AG08470 (cell line): Measurements from ENCODE around the genes GK, TMEM47 and H2AP.

- RRBS: no CpG with 5 or more reads among the region's 36 CpGs
Observed at GRCh38 chrX:25017565-25018144, 1.9 kb upstream of the ARX start.

- RRBS: no CpG with 5 or more reads among the region's 1 CpG
Observed at GRCh38 chrX:29426128-29426480, 789.3 kb upstream of the MAGEB2 start.

GRCh38 chrX:30561129-30561576 is 16.4 kb downstream of the TASL start:
- RRBS: no CpG with 5 or more reads among the region's 2 CpGs

DNA sequence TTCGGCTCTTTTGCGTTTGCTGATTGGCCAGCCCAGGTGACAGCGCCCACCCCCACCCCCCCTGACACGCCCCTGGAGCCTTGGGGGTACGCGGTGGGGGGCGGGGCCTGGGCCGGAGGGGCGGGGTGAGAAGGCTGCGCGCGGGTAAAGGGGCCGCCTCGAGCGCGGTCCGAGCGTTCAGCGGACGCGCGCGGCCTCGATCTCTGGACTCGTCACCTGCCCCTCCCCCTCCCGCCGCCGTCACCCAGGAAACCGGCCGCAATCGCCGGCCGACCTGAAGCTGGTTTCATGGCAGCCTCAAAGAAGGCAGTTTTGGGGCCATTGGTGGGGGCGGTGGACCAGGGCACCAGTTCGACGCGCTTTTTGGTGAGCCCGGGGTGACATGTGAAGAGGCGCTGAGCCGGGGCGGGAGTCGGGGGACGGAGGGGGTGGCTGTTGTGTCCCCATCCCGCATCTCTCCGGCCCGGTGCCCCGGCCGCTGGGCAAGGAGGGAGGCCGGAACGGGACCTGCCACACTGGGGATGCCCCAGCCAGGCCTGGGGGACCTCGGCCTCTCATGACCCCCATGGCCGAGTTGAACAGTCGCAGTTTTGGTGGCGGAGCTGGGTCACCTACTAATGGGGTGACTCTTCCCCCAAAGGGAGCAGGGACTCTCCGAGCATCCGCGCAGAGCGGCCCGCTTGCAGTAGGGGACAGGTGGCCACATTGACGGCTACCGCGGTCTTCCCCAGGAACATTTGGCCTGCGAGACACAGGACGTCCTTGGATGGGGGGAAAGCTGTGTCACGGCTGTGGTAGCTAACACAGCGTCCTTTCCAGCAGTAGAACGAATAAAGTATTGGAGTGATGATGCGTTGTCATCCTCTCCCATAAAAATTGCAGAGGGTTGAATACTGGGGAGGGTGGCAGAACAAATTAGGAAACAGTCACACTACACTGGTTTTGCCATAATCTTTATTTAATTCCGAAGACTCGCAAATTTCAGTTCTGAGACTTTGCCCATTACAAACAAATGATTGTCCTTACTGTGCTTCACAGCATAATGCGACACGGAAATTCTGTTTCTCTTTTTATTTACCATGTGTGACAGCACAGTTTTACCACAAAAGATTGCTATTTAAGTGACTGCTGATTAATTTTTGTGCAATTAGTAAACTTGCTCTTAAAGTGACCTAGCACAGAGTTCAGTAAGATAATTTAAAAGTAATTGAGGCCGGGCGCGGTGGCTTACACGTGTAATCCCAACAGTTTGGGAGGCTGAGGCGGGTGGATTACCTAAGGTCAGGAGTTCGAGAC is at the start of gene GK:
GK (plus strand) TSS at position 174 of the 1,296 bp plus-strand sequence.
- RRBS: 32% methylated on average over 12 of the region's 78 CpGs

DNA sequence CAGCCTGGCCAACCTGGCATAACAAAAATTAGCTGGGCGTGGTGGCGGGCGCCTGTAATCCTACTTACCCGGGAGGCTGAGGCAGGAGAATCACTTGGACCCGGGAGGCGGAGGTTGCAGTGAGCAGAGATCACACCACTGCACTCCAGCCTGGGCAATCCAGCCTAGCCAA is 1.2 kb downstream of the GK start:
- RRBS: no CpG with 5 or more reads among the region's 6 CpGs

GRCh38 chrX:30889791-30890055 is 669 bp upstream of the TAB3 start:
- RRBS: no CpG with 5 or more reads among the region's 3 CpGs

DNA sequence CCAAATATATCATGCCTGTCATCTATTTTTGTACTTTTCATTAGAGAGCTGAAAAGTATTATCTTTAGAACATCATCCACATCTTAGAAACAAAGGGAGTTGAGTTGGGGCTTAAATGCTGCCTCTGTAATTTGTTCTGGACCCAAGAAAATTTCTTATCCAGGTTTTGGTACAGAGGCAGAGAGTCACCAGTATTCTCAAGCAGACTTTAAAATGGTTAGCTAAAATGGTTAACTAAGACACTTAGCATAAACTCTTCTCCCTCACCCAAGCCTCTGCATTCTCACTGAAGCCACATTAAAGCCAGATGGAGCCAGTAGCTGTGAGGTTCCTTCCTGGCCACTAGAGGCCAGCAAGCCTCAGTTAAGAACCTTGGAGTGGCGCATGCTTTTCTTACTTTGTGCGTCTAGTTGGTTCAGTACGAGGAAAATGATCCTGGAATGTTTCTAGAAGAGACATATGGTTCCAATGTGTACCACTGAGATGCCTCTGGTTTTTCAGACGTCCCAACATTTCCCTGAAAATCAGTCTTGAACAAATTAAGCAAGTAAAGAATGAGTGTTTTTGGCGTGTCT is 82.6 kb upstream of the TAB3 start:
- RRBS: no CpG with 5 or more reads among the region's 5 CpGs

- RRBS: no CpG with 5 or more reads among the region's 11 CpGs
Observed at GRCh38 chrX:31071669-31071890, 261 bp downstream of the FTHL17 start.

GRCh38 chrX:31932283-31932734 is 860.5 kb upstream of the FTHL17 start:
- RRBS: no CpG with 5 or more reads among the region's 12 CpGs

DNA sequence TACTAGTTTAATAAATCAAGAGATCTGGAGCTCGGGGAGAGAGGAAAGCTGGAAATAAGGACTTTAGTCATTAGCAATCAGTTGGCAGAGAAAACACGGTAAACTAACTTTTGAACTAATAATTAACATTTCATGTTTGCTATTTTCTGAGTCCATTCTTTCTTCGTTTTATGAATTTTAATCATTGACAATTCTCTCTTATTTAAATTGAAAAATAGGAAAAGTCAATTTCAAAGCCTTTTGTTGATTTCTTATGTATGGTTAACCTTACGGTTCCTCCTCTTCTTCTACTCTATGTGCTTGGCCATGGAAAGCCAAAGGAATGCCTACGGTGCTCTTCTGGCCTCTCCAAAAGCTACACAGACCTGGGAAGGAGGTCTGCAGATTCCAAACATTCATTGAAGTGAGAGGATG is 862.9 kb upstream of the FTHL17 start:
- RRBS: no CpG with 5 or more reads among the region's 5 CpGs

- RRBS: no CpG with 5 or more reads among the region's 3 CpGs
Observed at GRCh38 chrX:32365006-32365450, 846.3 kb downstream of the DMD start.

DNA sequence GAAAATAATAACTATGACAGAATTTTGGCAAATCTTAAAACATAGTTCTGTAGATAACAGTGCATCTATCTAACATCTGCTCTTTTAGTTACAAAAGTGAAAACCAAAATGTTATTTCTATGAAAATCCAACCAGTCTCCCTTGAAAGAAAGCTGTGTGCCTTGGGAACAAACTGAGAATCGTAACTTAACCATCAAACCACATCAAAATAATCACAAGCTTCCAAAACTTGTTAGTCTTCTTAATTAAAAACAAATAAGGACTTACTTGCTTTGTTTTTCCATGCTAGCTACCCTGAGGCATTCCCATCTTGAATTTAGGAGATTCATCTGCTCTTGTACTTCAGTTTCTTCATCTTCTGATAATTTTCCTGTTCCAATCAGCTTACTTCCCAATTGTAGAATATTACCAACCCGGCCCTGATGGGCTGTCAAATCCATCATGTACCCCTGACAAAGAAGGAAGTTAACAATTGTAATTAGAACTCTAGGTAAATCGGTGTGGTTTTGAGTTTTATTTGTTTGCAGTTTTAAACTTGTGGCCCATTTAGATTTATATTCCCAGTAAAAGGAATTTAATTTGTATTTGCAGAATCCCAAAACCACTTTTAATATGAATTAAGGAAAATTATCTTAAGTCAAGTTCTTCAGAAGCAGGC is 567.4 kb downstream of the DMD start:
- RRBS: no CpG with 5 or more reads among the region's 3 CpGs

DNA sequence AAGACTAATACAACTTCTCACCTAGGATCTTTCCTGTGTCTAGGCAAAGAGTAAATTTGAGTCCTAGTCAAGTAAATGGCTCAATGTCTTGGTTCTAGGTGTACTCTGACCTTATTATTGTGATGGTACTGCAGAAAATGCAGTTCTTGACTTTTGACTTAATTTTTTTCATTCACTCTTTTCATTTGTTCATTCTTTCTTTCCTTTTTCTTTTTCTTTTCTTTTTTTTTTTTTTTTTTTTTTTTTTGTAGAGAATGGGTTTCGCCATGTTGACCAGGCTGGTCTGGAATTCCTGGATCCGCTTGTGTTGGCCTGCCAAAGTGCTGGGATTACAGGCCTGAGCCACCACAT is 260.9 kb downstream of the TMEM47 start:
- RRBS: no CpG with 5 or more reads among the region's 2 CpGs

DNA sequence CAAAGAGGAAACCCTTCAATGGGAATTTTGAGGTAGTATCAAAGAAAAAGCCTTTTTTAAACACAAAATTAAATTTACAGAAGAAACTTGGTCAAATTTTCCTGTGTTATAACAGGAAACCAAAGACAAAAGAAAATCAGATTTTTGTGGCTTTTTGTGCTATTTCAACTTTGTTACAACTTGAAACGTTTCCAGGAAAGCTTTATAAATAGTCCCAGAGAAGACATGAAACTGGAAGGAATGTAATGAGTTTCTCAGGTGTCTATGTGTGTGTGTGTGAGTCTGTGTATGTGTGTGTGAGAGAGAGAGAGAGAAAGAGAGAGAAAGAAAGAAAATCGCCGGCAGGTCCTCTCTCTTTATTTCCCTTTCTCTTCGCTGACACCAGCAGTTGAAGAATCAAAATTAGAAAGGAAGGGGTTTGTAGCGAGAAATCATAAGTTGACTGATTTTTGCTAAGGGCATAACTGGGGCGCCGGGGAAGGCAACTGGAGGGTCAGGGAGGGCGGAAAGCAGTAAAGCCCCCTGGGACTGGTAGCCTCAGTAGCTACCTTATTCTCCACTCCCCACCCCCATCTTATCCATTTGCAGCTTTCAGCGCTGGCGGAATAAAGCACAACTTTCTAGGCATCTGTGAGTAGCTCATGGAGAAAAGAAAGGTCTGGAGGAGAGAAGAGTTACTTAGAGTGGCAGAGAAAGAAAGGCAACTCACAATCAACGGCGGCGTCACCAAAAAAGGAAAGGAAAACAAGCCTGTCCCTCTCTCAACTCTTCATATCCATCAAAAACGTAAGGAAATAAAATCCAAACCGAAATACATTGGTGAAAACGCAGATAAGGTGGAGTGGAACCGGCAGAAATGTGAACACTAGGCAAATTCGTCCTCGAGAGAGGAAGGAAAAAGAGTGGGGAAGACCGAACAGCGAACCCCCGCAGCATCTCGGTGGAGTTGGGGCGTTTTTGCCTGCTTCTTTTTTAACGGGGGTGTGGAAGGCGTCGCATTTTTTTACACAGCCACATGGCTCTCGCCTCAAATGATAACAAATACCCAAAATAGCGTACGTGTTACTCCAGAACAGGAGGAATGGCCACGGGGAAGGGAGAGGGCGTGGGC is 1.3 kb downstream of the TMEM47 start:
- RRBS: no CpG with 5 or more reads among the region's 32 CpGs

DNA sequence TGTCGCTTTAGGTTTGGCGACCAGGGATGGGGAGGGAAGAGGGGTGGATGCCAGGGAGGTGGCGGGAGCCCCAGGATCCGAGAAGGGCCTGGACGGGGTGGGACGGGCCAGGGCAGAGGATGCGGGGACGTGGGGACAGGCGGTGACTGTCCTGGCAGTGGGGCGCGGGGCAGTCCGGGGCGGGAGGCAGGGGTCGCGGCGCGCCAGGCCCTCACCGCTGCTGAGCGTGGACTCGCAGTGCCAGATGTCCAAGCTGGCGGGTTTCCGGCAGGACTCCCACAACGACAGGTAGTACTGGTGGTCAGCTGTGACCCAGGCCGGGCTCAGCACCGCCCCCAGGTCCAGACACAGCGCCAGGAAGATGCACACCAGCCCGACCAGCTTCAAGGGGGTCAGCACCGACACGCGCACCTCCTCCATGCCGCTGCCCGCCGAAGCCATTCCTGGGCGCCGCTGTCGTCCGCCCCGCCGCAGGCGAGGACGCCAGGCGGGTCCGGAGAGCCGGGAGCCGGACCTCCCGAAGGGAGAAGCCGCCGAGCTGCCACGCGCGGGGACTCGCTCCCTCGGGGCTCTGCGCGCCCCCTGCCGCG is 401 bp downstream of the TMEM47 start:
- RRBS: 27% methylated on average over 6 of the region's 57 CpGs

DNA sequence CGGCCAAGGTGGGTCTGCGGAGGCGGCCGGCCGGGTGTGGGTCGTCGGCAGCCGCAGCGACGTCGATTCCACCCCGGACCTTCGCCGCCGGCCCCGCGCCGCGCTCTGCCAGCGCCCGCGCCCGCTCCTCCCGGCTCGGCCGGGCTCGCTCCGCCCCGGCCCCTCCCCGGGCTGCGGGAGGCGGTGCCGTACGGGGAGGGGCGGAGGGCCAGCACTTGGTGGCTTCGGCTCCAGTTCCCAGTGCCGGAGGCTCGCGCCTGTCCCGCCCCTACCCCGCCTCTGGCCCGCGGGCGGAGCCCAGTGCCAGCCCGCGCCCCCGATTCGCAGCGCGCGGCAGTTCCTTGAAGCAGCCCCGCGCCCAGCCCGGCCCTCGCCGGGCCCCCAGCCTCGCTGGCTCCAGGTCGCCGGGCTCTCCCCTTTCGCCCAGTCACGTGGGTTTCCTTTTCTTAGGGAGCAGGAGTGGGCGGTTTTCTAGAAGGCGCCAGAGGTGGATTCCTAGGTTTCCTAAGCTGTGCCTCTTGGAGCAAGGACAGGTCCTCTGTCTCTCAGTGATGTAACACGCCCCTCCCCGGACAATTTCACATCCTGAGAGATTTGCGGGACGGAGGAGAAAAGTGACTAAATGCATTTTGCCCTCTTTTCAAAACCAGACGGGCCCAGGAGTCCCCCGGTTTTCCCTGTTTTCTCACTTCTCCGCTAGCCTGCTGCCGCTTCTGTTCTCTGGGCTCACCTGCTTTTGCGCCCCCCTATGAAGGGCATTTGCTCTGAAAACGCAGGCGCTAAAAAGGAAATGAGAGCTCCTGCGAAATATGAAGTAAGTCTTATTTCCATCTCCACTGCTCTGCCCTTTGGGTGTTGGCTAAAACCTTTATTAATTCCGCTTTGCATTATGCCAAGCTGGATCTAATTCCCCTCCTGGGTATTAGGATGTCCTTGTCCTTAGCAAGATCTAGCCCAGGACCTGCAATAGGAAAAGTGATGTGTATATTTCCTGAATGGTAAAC is at the start of gene TMEM47:
TMEM47 (minus strand) TSS at position 107 of the 1,004 bp plus-strand sequence.
- RRBS: 19% methylated on average over 34 of the region's 76 CpGs

DNA sequence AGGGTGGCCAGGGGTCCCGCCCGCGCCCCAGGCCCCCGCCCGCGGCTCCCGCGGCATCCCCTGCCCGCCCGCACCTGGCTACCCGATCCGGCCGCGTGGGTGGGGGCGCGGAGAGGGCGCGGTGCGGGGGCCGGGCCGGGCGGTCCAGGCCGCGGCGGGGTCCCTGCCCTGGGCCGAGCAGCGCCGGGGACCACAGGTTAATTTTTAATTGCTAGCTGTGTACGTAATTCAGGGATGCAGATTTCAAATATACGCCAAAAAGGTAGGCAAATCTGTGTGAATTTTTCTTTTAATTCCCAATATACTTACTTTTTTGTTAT is 44.3 kb upstream of the FAM47C start:
- RRBS: 19% methylated on average over 17 of the region's 30 CpGs

- RRBS: no CpG with 5 or more reads among the region's 6 CpGs
Observed at GRCh38 chrX:37990704-37990993, at the start of gene H2AP. H2AP (plus strand) TSS chrX:37990779.

DNA sequence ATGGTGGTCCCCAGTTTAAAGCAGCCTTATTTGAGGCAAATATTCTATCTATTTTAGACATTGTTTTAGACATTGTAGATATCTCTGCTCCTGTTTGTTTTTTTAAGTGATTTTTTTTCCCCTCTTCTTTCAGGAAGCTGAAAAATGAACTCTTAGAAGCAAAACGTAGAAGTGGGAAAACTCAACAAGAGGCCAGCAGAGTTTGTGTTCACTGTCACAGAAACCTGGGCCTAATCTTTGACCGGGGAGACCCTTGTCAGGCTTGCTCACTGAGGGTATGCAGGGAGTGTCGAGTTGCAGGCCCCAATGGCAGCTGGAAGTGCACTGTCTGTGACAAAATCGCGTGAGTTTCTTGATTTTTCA is 47.7 kb downstream of the SYTL5 start:
- RRBS: no CpG with 5 or more reads among the region's 5 CpGs